Mammary microvascular endothelial cell (primary cell): ENCODE measurements around a stretch of chr7.

DNA sequence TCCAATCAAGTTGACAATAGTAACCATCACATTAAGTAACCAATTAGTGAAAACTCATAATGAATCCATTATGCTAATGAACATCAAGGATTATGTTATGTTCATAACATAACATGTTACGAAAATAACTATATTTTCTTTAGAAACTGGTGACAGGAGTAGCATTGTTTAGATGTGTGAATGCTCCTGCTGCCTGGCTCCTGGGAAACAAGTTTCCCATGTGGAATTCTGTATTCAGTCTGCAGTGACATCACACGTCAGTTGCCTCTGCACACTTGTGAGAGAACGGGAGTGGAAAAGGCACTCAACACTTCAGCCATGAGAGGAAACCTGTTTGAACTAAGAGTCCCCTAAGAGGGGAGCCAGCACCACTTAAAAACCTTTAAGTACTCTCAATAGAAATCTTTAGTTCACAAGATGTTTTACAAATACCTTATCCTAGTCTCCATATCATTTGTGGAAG is 140.3 kb upstream of the FAM20C start:
- RAMPAGE, long total RNA: no peak

- RAMPAGE, long total RNA: no peak
Observed at GRCh38 chr7:76748-77075, 115.7 kb upstream of the FAM20C start.

DNA sequence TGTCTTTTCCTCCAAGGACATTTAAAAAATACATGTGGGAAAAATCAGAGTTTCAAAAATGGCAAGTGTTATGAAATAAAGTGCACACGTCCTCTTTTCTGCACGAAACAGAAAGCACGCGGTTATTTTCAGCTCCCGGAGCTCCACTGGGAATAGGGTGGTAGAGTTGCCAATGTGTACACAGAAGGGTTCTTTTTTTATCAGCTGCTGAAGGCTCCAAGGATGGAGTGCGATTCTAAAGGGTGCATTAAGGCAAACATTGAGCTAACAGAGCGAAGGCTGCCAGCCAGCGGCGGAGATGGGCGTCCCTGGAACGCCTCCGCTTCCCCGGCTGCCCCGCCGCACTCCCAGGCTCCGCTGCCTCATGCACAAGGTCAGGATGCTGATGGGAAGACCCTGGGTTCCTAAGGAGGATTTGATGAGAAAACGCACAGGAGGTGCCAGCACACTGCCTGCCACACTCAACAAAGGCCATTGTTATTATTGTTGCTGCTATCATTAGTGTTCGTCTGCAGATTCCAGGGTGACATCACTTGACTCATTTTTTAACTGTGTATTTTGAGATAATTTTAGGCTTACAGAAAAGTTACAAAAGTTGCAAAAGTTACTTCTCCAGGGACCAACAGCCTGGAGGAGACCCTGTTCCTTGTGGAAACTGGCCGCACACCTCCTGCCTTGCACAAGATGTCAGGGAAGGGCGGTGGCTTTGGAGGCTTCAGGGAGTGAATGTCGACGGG is 62.5 kb upstream of the FAM20C start:
- RAMPAGE, long total RNA: no peak

- RAMPAGE, long total RNA: no peak
Observed at GRCh38 chr7:189641-190515, 2.5 kb upstream of the FAM20C start.

GRCh38 chr7:228650-230126 is 36.8 kb downstream of the FAM20C start:
- RAMPAGE, long total RNA: no peak

DNA sequence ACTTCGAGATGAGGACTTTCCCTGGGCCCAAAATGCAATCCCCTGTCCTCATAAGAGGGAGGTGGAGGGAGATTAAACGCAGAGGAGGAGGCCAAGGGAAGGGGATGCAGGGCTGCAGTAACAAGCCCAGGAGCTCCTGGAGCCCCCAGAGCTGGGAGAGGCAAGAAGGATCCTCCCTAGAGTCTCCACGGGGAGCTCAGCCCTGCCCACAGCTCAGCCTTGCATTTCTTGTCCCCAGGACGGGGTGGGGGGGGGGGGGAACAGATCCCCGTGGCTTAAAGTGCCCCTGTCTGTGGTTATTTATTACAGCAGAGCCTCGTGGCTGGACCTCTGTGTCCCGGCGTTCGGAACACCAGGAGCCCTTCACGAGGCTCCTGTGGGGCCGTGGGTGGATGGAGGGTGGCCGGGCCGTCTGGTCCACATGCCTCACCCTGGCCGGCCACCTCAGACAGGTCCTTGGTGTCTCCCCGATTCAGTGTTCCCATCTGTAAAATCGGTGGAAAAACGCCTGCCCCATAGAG is 37.8 kb downstream of the FAM20C start:
- RAMPAGE, long total RNA: no peak

DNA sequence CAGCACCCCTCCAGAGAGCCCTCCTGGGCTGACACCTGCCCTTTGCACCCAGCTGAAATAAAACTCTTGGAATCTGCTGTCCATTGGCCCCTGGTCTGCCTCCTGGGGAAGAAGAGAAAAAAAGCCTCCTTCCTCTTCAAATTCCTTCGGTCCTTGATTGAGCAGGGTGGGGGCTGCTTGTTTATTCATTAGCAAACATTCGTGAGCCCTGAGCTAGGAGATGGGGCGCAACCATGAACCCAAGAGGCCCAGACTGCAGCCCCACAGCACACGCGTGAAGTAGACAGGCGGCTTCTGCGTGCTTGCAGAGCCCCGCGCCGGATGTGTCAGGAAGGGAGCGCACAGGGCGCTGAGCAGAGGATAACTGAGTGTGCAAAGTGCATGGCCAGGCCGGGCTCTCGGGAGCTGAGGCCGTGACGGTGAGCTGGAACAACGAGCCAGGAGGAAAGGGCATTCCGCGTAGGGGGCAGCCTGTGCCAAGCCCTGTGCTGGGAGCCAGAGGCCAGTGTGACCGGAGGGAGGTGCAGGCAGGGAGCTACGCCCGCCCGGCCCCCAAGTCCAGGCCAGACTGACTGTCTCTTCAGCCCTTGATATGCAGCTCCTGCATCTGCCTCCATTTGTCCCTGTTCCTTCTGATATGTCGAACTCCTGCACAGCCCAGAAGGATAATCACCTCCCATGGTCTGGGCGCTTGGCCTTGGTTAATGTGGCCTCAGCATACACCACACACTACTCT is 4.5 kb downstream of the FOXL3 start:
- RAMPAGE, long total RNA: no peak

- RAMPAGE, long total RNA: no peak
Observed at GRCh38 chr7:320056-320944, 30.3 kb downstream of the FOXL3 start.

DNA sequence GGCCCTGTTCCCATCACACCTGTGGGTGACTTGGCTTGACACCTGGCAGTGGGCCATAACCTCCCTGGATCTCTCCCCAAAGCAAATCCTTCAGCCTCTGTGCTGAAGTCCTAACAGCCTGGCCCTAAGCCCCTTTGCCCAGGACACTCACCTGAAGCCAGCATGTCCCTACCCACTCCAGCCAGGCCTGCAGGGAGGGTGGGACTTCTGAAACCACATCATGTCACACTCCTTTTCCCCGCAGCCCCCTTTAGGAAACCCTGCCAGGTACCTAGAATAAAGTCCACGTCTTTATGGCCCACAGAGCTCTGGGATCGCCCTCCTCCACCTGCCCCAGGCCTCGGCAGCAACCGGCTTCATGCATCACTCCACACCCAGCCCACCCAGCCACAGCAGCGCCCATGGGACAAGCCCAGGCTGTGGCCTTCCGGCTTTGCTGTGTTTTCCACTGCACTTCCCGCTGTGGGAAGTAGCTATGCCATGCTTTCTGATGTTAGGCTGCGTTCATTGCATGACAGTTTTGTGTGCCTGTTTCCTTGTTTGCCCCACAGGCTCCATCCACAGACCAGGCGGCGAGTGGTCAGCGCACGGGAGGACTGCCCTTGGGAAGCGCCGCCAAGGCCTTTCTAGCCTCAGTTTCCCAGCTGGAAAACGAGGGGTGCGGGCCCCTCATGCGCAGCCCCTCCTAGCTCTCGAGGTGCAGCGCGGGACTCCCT is 31.5 kb downstream of the FOXL3 start:
- RAMPAGE, long total RNA: no peak

- RAMPAGE, long total RNA: no peak
Observed at GRCh38 chr7:323446-323764, 33.4 kb downstream of the FOXL3 start.

DNA sequence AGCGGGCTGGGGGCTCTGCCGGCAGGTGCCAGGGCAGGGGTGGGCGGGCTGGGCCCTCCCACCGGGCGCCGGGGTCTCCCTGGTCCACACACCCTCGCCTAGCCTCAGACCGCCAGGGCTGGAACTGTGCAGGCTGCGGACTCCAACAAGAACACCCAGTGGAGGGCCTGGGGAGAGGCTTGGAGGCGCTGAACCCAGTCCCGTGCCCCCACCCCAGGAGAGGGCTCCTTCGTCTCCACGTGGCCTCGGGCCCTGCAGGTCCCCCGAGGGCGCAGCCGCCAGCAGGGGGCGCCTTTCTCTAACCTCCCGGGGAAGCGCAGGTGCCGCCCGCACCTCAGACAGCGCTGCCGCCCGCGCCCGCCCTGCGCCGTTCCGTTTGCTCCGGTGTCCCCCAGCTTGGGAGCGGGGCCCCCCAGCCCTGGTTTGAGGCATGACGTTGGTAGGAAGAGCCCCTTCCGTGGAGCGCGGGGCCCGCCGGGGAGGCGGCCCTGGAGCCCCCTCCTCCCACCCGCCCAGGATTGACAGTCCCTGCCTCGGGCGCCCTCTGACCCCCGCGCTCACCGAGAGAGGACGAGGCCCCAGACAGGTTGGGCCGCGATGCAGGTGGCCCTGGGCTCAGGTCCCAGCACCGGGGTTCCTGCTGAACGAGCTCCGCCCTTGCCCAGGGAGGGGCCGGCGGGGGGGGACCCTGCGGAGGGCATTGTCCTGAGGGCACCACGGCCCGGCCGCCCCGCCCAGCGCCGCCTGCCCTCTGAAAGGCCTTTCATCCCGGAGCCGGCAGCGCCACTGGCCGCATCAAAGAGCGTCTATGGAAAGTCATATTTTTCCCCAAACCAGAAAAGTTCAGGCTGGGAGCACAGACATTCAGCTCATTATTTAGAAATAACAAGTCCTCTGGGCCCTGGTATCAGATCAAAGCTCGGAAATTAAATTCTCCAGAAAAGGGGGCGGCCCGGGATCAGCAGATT is 42.8 kb downstream of the FOXL3 start:
- RAMPAGE, long total RNA: no peak

GRCh38 chr7:369709-370869 is 80.1 kb downstream of the FOXL3 start:
- RAMPAGE, long total RNA: no peak

DNA sequence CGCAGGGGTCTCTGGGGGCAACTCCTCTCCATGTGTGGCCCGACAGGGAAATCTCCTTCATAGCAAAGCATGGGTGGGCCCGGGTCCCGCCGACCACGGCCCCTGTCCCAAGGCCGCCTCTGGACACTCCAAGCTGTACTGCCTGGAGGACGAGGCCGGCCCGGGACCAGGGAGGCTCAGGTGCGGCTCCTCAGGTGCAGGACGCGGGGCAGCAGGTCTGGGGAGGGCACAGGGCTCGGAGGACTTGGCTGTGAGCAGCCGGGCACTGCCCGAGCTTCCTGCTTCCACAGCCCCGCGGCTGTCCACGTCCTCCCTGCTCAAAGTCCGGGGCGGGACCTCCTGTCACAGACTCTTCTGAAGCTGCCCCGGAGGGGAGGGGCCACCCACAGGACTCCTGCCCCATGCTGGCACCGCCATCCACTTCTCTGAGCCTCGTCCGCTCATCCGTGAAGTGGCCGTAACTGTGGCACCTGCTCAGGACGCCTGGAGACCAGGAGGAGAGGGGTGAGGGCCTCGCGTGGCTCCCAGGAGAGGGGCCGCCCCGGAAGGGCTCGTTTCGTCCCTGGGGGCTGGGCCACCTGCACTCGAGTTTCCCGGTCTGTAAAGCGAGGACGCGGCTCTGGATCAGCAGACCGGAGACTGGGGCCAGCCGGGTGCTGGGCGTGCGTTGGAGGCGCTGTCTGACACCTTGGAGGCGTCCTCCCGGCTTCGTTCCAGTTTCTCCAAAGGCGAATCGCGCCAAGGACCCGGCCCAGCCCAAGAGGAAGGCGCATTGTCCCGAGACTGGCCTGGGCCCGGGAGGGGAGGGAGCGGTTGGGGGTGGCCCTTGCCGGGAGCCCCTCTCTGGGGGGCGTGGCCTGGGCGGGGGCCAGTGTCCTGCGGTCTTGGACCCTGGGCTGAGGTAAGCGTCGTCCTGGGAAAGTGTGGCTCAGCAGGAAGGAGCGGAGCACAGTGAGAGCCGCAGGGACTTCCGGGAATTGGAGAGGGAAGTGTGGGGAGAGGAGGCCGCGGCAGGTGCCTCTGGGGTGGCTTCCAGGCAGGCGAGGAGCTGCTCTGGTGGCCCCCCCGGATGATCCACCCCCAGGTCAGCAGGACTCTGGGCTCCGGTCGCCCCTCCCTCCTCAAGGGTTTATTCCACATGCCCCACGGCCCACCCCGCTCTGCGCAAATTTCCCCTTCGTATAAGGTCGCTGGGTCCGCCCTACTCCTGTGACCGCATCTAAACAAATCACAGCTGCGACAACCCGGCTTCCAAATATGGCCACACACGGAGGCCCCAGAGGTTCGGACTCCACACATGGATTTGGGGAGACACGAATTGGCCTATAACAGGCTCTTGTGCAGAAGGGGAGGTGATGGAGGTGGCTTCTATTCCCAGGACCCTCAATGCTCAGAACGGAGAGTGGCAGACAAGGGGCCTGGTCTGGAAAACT is 89.6 kb downstream of the FOXL3 start:
- RAMPAGE, long total RNA: no peak

DNA sequence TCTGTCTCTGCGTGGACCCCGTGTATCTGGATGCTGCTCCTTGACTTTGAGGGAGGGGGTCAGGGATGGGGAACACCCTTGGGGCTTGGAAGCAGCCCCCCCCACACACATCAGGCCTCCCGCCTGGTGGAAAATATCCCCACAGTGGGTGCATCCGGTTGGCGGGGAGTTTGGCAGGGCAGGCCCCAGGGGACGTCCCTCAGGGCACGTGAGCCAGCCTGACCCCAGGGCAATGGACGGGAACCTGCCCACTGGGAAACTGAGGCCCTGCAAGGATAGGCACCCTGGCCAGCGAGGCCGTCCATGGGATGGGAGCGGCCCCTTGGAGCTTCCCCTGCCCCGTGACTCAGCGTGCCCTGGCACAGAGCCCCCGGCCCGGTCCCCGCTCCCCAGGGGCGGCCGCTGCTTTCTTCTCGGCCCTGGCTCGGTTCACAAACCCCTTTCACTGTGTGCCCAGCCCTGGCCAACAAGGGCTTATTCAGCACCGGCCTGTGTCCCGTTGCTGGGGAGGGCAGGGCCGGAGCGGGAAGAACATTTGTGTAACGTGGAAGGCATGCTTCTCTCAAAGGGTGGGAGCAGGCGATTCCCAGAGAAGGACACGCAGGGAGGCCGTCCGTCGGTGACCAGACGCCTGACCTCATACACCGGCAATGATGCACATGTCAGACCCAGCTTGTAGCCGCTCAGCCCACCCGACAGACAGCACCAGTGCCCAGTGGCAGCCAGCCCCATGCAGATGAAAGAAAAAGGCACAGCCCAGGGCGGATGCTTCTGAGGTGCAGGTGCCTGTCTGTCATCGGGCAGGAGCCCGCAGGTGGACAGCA is 94.6 kb downstream of the PDGFA start:
- RAMPAGE, long total RNA: no peak

DNA sequence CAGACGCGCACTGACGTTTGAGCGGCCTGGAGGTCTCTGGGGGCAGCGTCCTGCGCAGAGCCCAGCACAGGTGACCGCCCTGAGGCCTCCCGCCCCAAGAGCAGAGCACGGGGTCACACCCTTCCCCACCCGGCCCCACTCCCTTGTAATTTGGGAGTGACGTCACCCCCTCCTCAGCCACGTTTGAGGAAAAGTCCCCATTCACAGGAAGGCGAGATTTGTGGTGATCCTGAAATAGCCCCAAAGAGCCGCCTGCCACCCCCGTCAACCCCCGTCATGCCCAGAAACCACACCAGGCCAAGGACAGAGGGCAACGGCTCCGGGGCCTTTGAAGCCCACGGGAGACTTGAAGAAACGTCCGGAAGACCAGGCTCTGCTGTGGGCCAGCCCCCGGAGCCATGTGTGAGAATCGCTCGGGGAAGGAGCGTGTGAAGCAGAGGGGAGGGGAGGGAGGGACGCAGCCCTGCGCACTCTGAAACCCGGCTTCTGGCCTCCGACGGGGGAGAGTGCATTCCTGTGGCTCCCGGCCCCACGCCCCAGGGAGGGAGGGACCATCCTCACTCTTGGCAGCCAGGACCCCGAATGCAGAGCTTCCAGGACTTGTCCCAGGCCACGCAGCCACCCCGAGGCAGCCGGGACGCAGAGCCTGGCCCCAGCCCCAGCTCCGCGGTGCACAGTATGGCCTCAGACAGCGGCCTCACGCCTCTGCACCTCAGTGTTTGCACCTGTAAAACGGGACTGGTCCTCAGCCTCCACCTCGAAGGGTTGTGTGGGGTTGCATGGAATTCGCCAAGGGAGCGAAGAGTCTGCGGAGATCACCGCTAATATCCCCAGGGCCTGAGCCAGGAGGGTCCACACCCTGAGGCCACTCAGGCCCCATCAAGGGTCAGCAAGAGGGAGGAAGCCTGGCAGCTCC is 67.5 kb downstream of the PDGFA start:
- RAMPAGE, long total RNA: no peak

GRCh38 chr7:504180-505182 is 15.2 kb downstream of the PDGFA start:
- RAMPAGE, long total RNA: no peak

- RAMPAGE, long total RNA: no peak
Observed at GRCh38 chr7:512755-513505, 6.7 kb downstream of the PDGFA start.

- RAMPAGE, long total RNA: no peak
Observed at GRCh38 chr7:513706-514367, 5.8 kb downstream of the PDGFA start.

- RAMPAGE, long total RNA: no peak
Observed at GRCh38 chr7:515870-516089, 3.9 kb downstream of the PDGFA start.

DNA sequence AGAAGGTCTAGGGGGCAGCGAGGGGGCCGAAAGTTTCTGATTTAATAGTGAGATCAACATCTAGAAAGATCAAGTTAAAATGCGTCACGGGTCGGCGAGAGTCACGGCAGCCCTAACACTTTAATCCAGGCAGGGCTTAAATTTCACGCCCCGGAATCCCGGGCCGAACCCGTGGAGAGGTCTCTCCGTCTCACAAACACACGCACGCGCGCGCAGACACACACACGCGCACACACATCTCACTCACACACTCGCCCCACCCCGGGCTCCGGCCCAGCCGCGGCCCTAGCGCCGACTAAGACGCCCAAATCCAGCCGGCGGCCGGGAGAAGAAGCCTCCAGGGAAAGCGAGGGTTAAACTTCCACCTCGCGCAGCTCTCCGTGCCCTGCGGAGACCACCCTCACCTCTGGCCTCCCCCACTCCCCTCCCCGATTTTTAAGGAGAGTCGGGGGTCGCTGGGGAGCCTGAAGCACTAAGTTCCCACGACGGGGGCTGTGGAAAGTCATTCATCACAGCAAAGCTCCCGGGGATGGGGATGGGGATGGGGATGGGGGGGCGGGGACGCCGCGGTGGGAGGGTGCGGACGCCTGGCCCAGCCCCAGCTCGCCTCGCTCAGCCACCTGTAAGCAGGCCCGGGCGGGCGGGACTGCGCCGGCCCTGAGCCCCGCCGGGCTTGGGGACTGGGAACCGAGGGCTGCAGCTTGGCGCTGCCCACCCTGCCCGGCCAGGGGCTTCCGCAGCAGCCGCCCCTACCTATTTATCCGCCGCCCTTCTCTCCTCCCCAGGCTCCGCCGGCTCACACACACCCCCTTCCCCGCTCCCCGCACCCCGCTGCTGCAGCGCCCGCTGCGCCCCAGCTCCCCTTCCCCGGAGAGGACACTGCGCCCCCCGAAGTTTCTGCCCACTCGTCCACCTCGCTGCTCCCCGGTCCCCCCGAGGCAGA is 1.6 kb downstream of the PDGFA start:
- RAMPAGE, long total RNA: start-site peak on the minus strand centred at position 473 of the sequence, 130 bp wide, 42 and 23 reads in 2 replicates